Epithelial cell of esophagus (primary cell): ENCODE data around the genes P2RY1 and KCNAB1.

GRCh38 chr3:152372505-152373620 lies 104.1 kb downstream of the MBNL1 start:
- RRBS, result no CpG with 5 or more reads among the region's 14 CpGs

DNA sequence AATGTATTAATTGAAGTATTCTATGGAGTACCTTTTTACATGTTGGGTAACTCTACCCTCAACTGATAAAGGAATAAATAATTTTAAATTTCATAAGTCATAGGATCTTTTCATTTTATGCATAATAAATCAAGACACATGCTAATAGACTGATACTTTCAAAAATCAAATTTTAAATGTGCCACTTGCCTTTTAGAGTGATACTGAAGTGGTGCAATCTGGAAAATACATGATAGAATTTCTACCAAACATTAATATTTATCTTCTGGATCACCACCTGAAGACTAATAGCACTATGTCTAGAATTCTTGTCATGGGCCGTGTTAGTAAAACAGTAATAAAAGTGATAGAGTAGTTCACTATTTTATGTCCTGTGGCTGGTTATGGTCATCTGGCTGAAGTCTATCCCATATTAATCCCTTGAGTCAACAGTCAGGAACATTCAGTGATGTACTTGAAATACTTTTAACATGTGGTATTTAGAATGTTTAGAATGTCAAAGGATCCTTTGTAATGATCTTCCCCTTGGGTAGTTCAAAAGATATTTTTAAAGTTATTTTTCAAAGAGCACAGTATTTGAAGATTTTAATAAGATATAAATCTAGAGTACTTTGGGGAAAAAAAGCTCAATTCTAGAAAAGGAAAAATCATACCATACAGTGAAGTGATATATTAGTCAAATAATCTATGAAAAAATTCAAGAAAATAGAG lies 116.9 kb downstream of the MBNL1 start:
- RRBS, result no CpG with 5 or more reads among the region's 1 CpG

DNA sequence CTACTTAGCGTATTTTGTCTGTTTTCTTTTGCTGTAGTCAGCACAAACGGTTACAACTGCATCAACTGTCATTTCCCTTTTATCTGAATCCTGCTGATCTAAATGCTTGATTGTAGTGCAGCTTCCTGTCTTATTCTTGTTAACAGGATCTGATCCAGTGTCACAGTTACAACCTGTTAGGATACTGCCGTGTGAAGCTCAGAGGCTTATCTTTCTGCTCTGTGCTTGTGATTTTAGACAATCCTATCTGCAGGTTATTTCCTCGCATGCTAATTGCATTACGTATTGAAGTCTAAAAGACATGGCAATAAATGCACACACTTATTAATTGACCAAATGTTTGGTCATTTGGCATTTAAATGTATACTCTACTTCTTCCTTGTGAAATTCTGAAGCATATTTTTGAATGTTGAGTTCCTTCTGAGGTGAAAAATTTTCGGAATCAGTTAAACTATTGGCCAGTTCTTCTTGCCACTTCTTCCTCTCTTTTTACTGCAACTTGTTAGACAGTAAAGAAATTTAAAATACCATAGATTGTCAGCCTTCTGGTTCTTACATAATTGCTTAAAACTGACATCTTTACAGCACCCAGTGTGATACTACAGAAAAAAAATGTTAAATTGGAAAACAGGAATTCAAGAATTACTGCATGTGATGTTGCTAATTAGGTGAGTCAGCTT lies 168.2 kb downstream of the MBNL1 start:
- RRBS, result no CpG with 5 or more reads among the region's 6 CpGs

GRCh38 chr3:152650223-152650645 lies 184.7 kb upstream of the P2RY1 start:
- RRBS, result no CpG with 5 or more reads among the region's 4 CpGs

DNA sequence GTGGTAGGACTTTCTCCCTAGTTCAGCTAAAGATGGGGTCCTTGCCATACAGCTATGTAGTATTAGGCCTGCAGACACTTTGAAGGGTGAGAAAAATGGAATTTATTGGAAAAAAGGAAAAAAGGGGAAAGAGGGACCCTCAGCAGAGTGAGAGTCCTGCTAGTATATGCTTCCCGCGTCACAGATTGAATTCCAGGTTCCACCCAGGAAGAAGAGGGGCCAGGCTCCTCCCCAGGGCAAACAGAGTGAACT lies 176.1 kb upstream of the P2RY1 start:
- RRBS, result no CpG with 5 or more reads among the region's 2 CpGs

DNA sequence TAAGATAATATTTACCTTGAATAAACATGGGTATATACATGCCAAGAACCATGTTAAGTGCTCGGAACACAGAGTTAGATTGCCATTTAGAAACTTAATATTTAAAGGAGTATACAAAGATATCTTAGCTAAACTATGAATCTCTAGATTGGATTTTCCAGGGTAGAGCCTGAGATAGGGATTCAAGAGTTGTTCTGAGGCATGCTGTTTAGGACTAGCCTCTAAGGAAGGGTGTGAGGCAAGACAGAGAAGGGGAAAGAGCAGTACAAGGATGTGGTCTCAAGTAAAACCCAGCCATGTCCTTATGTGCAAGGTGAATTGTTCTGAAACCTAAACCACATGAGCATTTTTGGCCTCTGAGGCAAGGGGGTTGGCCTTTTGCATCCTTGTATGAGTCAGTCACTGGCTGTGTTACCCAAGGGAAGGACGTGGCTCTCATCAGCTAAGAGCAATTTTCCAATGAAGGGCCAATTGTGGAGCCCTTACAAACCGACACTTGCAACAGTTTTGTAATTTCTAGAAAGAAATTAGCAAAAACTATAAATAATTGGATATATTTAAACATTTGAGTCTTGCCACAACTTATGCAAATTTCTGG lies 98.0 kb upstream of the P2RY1 start:
- RRBS, result no CpG with 5 or more reads among the region's 3 CpGs

GRCh38 chr3:152834298-152835290 lies at the start of gene P2RY1:
Gene P2RY1 (plus strand): TSS chr3:152835131.
- RRBS, result 3% methylated on average over 5 of the region's 69 CpGs

DNA sequence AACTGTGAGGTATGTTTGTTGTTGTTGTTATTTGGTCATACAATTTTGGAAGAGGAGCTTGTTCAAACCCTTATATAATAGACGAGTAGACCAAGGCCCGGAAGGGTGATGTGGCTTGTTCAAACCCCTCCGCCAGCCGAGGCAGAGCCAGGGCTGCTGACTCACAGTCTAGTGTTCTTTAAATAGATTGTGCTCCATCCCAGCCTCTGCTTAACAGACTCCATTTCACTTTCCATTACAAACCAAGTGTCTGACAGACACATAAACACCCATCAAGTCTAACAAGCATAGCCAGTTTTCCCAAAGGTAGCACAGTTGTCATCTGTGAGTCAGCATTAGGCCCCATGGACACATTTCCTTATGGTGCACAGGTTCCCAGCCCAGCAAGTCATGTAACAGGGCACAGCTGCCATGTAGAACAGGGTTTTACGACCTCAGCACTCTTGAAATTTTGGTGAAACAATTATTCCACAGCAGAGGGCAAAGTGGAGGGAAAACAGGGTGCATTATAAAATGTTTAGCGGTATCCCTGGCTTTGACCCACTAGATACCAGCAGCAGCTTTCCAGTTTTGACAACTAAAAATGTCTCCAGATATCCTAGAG lies 109.9 kb upstream of the RAP2B start:
- RRBS, result no CpG with 5 or more reads among the region's 6 CpGs

- RRBS, result no CpG with 5 or more reads among the region's 2 CpGs
Observed at GRCh38 chr3:153130448-153131065, 31.5 kb upstream of the RAP2B start.

- RRBS, result no CpG with 5 or more reads among the region's 14 CpGs
Observed at GRCh38 chr3:154089322-154089879, 31.8 kb upstream of the ARHGEF26 start.

GRCh38 chr3:155334687-155335192 lies 41.3 kb upstream of the STRIT1 start:
- RRBS, result no CpG with 5 or more reads among the region's 6 CpGs

DNA sequence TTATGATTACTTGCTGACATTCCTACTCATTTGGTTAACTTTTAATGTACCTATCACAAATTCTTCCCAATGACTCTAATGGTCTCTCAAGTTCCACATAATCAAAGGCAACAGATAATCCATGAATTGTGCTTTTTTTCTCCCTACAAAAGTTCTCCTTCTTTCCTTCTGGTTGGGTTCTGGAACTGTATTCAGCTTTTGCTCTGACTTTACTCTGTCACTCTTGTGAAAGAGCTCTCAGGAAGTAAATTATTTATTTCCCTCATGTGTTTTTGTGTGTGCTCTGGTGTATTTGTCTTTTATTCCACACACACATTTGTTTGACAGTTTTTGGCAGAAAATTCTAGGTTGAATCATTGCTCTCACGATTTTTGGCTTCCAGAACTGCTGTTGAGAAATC lies 172.9 kb downstream of the PLCH1 start:
- RRBS, result no CpG with 5 or more reads among the region's 1 CpG

DNA sequence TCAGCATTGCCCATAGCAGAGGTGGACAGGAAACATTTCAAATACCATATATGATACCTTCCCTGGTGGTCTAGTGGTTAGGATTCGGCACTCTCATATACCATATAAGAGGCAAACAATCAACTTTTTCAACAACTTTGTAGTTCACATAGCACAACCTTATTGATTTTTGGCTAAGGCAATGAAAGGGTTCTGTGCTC lies 83.9 kb downstream of the PLCH1 start:
- RRBS, result no CpG with 5 or more reads among the region's 1 CpG

GRCh38 chr3:155907544-155908197 lies 37.2 kb downstream of the GMPS start:
- RRBS, result no CpG with 5 or more reads among the region's 1 CpG

DNA sequence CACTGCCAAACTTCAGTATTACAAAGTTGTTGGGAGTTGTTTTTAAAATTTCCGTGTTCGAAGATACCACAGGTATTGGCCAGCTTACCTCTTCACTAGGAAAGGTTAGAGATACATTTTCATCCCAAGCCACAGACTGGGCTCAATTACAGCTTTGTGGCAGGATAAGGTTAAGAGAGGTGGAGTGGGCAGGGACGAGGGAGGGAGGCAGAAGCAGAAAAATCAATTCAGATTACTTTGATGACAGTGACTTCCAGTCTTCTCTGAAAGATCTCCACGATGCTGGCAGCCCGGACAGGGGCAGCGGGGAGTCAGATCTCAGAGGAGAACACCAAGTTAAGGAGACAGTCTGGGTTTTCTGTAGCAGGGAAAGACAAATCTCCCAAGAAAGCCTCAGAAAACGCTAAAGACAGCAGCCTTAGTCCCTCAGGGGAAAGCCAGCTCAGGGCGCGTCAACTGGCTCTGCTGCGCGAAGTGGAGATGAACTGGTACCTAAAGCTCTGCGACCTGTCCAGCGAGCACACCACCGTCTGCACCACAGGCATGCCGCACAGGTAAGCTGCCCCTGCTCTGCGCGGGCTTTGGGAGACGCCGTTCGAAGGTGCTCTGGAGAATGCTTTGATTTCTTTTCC lies at the start of gene KCNAB1:
TSS of gene KCNAB1 (plus strand) at position 246 of the 632 bp plus-strand sequence.
- RRBS, result no CpG with 5 or more reads among the region's 20 CpGs

DNA sequence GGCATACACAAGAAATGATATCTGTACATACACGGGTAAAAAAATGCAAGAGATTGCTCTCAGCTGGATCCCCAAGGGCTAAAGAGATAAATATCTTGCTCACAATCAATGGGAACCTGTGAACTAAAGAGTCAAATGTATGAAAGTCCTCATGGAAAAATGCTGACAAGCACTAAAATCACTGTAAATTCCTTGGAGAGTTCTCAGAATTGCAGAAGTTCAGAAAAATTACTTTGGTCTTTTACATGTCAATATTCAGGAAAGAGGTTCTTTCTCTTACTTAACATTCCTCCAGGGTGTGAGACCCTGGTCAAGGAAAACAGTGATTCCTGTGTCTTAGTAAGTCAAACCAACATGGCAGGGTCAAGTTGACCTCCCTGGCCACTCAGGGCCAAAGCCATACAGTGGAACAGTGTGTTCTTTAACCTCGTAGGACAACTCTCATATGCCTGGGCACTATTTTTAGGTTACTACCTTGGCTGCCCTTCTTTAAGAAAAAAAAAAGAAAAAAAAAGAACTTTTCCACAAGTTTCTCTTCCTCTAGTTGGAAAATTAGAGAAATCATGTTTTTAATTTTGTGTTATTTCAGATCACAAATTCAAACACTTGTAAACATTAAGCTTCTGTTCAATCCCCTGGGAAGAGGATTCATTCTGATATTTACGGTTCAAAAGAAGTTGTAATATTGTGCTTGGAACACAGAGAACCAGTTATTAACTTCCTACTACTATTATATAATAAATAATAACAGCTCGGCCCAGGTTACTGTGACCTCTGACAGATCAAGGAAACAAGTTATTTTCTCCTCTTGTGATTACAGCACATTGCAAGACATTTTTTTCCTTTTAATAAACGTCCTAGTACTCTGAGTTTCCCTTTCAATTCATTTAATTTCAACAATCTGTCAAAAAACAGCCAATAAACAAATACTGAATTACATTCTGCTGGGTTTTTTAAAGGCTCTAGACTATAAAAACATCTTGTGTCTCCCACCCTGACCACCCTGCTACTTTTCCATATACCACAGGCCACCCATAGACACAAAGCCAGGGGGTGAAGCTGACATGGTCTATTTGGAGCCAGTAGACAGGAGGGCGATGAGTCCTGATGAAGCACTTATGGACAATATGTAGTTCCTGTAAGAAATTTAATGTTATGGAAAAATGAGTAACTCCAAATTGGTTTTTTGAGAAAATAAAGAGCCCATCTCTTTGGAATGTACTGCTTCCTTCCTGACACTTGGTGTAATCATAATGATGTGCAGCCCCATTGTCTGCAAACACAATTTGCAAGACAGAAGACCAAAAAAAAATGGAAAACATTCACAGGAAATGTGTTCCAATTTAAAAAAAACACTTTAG lies 12.3 kb downstream of the SSR3 start:
- RRBS, result no CpG with 5 or more reads among the region's 6 CpGs

DNA sequence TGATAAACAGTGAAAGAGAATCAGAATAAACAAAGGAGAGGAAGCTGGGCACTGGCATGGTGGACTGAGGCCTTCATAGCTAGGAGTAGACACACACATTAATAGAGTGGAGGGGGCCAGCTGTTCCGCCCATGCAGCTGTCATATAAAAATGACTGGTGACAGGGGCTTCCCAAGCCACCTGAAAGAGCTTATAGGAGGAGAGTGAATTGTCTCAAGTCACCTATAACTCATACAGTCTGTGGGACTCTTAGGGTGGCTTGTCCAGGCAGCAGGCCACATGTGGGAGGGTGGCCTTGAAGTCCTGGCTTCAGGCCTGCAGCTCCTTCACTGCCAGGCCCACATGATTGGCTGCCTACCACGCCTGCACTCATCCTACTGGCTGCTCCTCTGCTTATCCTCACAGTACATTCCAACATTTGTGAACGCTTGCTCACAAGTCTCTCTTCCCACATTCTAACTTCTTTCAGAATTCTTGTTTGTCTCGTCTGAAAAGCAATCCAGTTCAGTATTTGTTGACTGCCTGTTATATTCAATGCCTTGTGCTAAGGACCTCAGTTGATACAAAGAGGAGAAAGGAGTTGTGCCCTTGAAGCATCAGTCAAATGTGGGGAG lies 41.1 kb upstream of the TIPARP start:
- RRBS, result no CpG with 5 or more reads among the region's 4 CpGs

DNA sequence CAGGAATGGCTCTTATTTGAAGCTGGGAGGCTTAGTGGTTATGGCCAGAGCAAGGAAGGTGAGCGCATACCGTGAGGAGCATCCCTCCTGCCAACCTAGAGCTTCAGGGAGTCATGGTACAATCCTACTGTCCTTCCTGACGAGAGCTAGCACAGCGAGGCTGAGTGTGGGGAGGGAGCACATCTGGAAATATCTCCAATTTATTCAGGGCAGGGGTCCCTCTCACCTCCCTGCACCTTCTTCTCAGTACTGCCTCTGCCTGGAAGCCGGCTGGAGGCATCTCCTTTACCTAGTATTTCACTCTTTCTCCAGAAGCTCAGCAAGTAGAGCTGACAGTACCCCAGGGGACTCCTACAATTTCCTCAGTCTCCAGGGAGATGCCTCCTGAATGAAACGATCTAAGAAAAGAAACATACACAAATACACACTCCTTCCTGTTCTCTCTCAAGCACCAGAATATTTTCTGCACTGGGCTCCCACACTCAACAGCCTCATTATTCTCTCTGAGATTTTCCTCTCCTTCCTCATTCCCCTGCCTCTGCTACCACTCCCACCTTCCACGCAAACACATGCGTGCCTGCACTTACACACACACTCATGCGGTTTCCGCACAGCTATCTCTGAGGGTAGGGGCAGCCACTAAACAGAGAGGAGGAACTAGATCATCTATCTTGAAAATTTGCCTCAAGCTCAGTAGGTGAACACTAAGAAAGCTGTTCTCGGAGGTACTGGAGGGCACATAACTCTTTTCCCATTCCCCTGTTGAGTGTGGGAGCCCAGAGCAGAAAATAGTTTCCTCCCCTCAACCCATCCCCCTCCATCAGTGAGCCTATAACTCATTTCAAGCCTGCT lies 30.8 kb upstream of the TIPARP start:
- RRBS, result no CpG with 5 or more reads among the region's 11 CpGs

DNA sequence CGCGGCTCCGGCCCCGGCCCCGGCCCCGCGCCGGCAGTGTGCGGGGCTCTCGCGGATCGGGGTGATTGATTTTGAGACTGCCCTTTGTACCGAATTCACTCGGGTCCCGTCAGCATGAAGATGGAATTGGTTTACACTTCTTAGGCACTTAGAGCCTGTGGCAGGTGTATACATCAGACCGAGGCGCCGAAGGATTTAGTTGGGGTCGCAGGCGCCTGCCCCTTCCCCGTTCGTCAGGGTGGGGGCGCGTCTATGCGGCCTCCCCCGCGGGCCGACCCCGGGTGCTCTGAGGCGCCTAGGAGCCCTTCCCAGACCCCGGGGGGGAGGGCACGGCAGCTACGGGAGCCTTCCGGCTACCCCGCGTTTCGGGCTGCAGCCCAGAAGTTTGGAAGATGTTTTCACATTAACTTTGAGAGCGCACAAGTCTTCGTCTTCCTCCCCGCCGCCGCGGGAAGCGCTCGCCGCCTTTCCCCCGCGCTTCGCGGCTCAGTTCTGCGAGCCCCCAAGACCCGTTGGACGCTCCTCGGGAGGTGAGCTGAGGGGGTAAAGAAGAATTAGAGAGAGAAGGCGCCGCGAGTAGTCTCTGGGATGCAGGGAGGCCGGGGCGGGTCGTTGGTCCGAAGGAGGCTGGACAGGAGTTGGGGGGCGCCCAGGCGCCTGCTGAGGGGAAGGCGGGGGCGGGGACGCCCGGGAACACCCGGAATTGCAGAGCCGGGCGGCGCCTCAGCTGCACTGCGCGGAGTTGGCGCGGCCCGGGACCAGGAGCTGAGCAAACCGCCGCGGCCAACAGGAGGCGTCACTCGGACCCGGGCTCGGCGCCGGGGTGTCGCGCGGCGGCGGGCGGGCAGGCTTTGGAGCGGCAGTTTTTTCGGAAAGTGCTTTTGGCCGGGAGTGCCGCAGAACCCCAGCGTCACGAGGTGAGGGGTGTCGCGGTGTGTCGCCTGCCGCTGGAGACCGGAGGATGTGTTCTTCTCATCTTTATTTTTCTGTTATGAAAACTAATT lies 774 bp downstream of the TIPARP start:
- RRBS, result 2% methylated on average over 41 of the region's 102 CpGs